Gastrocnemius medialis (tissue), 3 donors: ENCODE measurements around the genes CPAMD8 and ANKLE1.

GRCh38 chr19:16566097-16566599 lies 6.1 kb downstream of the SLC35E1 start:
- PRO-cap, result no peak
- RAMPAGE, long total RNA, 3 experiments, result no peak in any of the 3 experiments

DNA sequence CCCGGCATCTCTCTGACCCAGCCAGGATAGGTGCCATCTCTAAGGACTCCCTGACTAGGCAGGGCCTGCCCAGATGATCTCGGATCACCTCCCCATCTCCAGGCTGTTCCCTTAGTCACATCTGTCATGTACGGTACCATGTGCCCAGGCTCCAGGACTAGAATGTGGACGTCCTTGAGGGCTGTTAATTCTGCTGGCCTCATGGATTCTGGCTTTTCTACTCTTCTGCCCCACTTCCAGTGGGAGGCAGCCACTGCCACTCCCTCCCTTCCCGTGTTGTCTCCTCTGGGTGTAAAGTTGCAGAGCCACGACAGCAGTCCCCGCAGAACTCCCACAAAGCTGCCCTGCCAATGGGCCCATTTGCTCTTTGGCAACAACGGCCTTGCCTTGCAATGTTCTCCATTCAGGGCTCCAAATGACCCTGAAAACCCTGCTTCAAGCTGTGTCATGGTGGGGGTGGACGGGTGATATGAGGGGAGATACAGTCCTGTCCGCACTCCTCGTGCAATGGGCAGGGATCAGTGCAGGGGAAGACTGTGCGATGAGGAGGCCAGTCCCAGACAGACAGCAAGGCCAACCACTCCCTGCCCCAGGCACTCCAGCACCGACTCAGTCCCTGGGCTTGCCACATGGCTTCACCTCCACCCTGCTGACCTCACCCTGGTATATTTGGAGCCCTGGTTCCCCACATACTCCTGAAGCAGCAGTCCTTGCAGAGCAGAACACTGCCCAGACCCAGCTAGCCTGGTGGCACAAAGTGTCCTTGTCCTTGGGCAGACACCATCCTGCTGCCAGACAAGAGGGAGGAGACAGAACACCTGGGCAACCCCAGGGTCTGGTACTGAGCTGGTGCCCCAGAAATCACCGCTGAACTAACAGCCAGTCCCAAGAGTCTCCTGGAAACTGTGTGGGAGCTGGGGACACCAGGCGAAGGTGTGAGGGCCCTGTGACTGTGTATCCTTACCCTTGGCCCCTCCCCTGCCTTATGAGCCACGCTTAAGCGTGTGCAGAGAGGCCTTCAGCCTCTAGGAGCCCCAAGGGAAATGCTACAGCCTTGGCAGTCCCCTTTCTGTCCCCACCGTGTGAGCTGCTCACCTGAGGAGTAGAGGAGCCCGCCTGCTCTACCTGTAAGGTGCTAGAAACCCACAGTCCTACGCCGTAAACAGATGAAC lies 9.0 kb upstream of the SLC35E1 start:
- PRO-cap, result bidirectional peak, plus-strand start at position 553 of the sequence, minus-strand start at position 509 of the sequence; bidirectional peak, plus-strand start at position 698 of the sequence, minus-strand start at position 609 of the sequence; bidirectional peak, plus-strand start at position 986 of the sequence, minus-strand start at position 907 of the sequence
- RAMPAGE, long total RNA, 3 experiments, result no peak in any of the 3 experiments

GRCh38 chr19:16588089-16589242 lies 16.3 kb upstream of the SLC35E1 start:
- PRO-cap, result no peak
- RAMPAGE, long total RNA, 3 experiments, result no peak in any of the 3 experiments

- PRO-cap, result no peak
- RAMPAGE, long total RNA, 3 experiments, result no peak in any of the 3 experiments
Observed at GRCh38 chr19:16594085-16594571, 21.9 kb upstream of the SLC35E1 start.

DNA sequence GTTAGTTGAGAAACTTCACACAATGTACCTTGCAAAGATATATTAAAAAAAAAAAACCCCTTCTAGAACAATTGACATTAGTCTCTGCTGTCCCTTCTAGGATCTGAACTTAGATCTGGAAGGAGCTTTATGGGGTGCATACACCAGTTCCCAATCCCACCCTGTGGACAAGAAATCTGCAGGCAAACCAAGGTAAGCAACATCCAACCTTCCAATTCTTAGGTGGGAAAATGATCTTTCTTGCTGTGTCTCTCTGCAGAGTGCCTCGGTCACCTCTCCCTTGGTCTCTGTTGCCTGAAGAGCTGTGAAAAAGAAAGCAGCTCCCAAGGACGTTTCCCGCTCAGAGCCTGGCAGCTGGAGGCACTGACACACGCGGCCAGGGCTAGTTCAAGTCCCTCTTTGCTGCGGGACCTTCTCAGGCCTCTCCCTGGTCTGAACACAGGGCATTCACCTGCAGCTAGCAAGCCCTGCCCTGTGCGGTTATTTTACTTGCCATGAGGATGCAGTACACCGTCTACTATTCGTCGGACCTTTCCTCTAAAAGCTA lies 3.9 kb downstream of the MED26 start:
- PRO-cap, result no peak
- RAMPAGE, long total RNA, 3 experiments, result no peak in any of the 3 experiments

DNA sequence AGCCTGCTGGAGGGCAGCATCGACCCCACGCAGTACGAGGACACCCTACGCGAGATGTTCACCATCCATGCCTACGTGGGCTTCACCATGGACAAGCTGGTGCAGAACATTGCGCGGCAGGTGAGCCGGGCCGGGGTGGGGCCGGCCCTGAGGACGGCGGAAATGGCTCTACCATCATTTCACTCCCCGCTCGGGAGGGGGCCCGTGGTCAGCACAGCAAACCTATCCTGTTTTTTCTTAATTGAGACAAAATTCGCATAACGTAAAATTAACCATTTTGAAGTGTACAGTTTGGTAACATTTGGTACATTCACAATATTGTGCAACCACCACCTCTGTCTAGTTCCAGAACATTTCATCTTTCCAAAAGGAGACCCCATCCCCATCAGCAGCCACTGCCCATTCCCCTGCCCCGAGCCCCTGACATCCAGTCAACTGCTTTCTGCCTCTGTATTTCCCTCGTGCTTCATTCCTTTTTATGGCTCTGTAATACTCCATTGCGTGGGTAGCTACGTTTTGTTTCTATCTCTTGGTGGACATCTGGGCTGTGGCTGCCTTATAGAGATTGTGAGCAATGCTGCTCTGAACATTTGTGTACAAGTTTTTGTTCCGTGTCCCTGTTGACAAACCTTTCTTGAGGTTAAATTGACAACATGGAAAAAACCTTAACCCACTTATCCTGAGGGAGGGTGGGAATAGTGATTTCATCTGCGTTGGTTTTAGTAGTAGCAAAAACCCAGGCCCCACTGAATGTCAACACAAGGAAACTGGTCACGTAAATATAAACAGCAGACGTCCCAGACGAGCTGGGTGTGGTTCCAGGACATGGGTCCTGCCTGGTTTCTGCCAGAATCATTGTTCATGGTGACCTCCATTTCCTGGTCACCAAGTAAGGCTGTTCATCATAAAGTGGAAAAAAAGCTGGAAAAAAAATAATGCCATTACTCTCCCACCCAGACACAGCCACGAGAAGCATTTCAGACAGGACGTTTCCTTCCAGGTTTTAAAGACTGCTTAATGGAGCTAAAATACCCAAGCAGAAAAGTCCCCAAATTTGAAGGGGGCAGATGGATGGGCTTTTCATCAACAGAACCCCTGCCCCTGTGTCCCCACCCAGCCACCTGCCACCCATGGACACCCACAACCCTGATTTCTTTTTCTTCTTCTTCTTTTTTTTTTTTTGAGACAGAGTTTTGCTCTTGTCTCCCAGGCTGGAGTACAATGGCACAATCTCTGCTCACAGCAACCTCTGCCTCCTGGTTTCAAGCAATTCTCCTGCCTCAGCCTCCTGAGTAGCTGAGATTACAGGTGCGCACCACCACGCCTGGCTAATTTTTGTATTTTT lies 17.0 kb upstream of the F2RL3 start:
- PRO-cap, result unidirectional peak, plus-strand start at position 956 of the sequence
- RAMPAGE, long total RNA, 3 experiments, result no peak in any of the 3 experiments

- PRO-cap, result no peak
- RAMPAGE, long total RNA, 3 experiments, result no peak in any of the 3 experiments
Observed at GRCh38 chr19:16892401-16893157, 3.8 kb downstream of the F2RL3 start.

- PRO-cap, result no peak
- RAMPAGE, long total RNA, 3 experiments, result no peak in any of the 3 experiments
Observed at GRCh38 chr19:16961041-16961801, 65.4 kb downstream of the CPAMD8 start.

- PRO-cap, result no peak
- RAMPAGE, long total RNA, 3 experiments, result no peak in any of the 3 experiments
Observed at GRCh38 chr19:17026435-17027661, at the start of gene CPAMD8. TSS of gene CPAMD8 (minus strand) at chr19:17026810.

- PRO-cap, result no peak
- RAMPAGE, long total RNA, 3 experiments, result no peak in any of the 3 experiments
Observed at GRCh38 chr19:17077800-17078366, 2.3 kb downstream of the MYO9B start.

DNA sequence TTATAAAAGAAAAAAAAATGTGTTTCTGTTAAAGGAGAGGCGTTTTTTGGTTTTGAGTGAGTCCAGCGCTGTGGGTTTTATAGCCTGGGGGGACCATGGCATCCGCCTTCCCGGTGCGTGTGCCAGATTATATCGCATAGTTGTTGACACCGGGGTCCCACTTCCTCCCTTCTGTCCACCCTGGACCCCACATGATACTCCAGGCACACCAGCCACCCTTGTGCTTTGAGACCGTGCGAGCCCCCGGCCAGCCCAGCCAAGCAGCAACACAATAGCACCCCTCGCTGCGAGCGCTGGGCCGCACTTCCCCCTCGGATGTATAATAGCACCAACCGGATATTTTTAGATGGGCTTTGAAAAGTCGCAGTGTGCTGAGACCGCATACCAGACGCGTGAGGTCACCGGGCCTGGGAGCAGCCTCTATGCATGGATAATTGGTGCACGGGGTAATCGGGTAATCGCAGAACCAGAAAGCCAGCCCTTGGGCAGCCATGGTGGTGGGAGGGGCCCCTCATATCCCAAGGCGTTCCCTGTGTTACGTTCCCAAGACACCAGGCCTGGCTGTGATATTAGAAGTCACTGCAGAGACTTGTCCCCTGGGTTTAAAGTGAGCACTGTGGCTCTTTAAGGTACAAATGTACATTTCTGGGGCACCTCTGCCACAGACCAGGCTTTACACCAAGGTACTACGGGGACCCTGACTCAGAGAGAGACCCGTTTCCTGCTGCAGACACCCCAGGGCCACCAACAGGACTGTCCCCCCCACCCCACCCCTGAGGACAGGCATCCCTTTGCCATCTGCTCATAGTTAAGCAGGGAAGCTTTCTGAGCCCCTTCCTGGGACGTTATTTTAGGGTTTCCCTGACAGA lies 59.9 kb downstream of the MYO9B start:
- PRO-cap, result bidirectional peak, plus-strand start at position 384 of the sequence, minus-strand start at position 321 of the sequence
- RAMPAGE, long total RNA, 3 experiments, result no peak in any of the 3 experiments

DNA sequence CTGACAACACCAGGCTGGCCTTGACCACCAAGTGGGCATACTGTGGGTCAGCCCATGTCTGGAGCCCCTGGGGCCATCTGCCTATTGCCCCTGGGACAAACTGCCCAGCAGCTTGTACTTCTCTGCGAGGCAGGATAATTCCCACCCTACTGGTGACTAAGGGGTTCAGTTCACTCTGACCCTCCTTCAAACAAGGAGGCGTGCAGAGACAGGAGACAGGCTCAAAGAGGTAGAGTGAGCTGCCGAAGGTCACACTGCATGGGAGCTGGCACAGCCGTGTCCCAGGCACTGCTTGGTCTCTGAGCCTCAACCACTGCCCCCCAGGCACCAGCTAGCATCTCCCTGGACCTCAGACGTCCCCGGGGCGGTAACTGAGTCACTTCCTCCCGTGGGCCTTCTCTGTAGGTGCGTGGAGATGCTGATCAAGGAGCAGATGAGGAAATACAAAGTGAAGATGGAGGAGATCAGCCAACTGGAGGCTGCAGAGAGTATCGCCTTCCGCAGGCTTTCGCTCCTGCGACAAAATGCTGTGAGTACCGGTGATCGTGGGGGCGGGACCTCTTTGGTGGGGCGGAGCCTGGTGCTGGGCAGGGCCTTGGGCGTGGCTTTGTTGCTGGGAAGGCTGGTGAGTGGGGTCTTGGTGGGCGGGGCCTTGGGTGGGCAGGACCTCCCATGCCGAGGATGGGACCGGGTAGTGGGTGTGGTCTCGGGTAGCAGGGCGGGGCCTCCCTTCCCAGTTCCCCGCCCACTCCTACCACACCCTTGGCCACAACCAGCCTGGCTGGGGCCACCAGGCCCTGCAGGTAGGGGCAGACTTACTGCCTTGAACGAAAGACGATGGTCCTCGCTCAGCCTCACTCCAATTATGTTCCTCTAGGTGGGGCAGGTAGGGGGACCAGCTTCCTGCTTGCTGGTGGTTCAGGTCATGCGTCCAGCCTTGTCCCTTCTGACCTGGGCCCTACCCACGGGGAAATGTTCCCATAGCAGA lies 5.7 kb upstream of the USE1 start:
- PRO-cap, result no peak
- RAMPAGE, long total RNA, 3 experiments, result no peak in any of the 3 experiments

- PRO-cap, result no peak
- RAMPAGE, long total RNA, 3 experiments, result no peak in any of the 3 experiments
Observed at GRCh38 chr19:17210169-17211004, 4.8 kb upstream of the USE1 start.

- PRO-cap, result unidirectional peak, minus-strand start at chr19:17215621
- RAMPAGE, long total RNA, 3 experiments, result start-site peak on the plus strand in 3 of 3 experiments, at chr19:17215705-17215775 at its widest, 11 to 79 reads per replicate
Observed at GRCh38 chr19:17215493-17216391, 585 bp downstream of the USE1 start.

GRCh38 chr19:17267630-17267857 lies 301 bp downstream of the BABAM1 start:
- PRO-cap, result no peak
- RAMPAGE, long total RNA, 3 experiments, result no peak in any of the 3 experiments

GRCh38 chr19:17281405-17282241 lies at the start of gene ANKLE1:
TSS of gene ANKLE1 (plus strand) at chr19:17281901.
- PRO-cap, result no peak
- RAMPAGE, long total RNA, 3 experiments, result no peak in any of the 3 experiments

DNA sequence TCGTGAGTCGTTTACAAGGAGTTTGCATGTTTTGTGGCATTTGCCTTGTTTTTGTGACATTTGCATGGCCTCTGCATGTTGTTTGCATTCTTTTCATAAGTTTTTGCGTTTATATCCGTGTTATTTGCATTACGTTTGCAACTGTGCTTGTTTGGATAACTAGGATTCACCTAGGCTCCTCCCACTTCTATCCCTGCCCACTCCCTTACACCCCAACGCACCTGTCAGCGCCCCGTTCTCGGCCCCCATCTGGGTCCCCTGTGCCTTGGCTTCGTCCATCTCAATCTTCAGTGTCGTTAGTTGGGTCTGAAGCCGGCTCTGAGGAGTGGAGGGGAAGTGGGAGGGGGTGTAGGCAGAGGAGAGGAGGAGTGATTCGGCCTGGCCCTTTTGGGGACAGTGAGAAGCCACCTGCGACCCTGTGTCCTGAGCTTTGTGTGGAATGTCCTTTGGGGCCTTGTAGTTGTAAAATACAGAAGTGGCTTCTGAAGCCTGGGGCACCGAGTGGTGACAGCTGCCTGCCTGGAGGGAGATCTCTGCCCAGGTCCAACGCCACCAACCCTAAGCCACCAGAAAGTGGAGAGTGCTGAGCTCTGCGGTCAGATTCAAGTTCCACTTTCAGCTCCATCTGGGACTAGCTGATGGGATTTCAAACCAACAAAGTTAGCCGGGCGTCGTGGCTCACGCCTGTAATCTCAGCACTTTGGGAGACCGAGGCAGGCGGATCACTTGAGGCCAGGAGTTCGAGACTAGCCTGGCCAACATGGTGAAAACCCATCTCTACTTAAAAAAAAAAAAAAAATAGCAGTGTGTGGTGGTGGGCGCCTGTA lies 2.3 kb downstream of the CCDC194 start:
- PRO-cap, result no peak
- RAMPAGE, long total RNA, 3 experiments, result no peak in any of the 3 experiments

GRCh38 chr19:17420449-17421192 lies 774 bp downstream of the MVB12A start:
- PRO-cap, result unidirectional peak, minus-strand start at chr19:17420751
- RAMPAGE, long total RNA, 3 experiments, result no peak in any of the 3 experiments

DNA sequence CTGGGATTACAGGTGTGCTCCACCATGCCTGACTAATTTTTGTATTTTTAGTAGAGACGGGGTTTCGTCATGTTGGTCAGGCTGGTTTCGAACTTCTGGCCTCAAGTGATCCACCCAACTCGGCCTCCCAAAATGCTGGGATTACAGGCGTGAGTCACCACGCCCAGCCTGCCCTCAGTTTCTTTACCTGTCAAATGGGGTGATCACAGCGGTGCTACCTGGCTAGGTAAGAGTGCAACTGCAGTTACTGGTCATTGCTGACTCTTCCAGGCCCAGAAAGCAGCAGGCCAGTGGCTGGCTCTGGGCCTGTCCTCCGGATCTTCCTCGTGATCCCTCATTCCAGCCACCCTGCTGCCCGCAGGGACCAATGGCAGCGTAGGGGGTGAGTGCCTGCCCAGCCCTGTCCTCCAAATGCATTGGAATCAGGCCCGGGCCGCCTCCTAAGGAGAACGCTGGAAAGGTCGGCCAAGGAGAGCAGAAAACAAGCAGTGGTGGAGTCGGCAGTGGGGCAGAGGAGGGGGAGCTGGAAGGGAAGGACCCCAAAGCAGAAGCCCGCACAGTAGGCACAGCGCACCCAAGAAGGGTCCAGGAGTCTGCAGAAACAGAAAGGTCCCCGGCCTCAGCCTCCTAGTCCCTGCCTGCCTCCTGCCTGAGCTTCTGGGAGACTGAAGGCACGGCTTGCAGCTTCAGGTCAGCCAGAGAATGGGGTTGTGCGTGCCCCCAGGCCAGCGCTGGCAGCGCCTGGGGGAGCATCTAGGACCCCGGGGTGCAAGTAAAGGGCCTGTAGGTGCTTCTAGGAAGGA lies 1.8 kb upstream of the SLC27A1 start:
- PRO-cap, result bidirectional peak, plus-strand start at position 421 of the sequence, minus-strand start at position 281 of the sequence
- RAMPAGE, long total RNA, 3 experiments, result no peak in any of the 3 experiments

- PRO-cap, result no peak
- RAMPAGE, long total RNA, 3 experiments, result no peak in any of the 3 experiments
Observed at GRCh38 chr19:17517460-17518186, 6.2 kb downstream of the PGLS start.